Left common carotid artery plus branches (tissue), 1 donor: ENCODE results near the genes DSCAML1, TMPRSS13, TREH and CXCR5.

GRCh38 chr11:117796591-117797531 lies at the start of gene DSCAML1:
Gene DSCAML1, minus strand, starts transcription at chr11:117797216.
- PRO-cap, result no peak

DNA sequence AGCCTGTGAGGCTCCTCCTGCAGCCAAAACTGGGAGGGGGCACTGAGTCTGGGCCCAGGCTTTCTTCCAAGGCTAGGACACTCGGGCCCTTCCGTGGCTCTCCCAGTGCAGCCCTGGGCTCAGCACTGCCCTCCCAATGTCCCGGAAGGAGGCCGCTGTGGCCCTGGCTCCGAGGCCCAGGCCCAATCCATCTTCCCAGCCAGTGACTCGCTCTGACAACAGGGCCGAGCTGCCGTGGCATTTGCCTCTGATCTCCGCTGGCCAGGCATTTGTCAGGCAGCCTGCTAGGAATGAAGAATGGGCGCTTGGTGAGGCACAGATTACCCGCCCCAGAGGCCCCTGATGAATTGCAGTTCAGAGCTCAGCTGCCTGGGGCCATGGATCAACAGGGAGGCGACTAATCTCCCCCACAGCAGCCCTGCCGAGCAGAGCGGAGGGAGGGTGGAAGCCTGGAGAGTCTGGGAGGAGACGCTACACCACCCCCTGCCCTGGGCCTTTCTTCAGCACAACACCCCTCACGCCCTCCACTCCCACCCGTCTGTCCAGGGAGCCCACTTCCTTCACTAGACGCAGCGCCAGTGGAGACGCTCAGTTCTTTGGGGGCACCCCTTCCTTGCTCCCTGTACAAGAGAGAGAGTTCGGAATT lies 8.3 kb downstream of the FXYD2 start:
- PRO-cap, result no peak

DNA sequence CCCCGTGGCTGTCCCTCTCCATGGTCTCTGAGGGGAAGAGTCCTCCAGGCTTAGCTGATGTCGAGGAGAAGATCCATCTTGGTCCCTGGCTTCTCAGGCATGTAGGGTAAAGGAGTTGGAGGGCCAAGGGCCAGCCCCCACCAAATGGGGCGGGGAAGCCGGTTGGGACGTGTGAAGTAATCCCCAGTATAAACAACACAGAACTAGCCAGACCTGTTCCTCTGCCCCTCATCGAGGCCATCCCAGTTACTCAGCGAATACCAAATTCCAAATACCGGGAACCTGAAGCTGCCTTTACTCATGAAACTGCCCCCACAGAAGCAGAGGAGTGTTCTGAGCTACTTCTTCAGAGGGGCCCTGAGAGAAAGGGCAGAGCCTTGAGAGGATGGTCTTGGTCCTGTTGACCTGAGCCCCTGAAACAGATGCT lies at the start of gene TMPRSS13:
TSS of gene TMPRSS13 (minus strand) at position 117 of the 427 bp plus-strand sequence.
- PRO-cap, result no peak

GRCh38 chr11:117950207-117950766 lies 21.1 kb upstream of the TMPRSS13 start:
- PRO-cap, result no peak

- PRO-cap, result no peak
Observed at GRCh38 chr11:117979786-117980215, 6.4 kb upstream of the IL10RA start.

GRCh38 chr11:118126433-118126755 lies 26.2 kb downstream of the SCN4B start:
- PRO-cap, result no peak

GRCh38 chr11:118258350-118259159 lies 5.5 kb downstream of the MPZL2 start:
- PRO-cap, result no peak

DNA sequence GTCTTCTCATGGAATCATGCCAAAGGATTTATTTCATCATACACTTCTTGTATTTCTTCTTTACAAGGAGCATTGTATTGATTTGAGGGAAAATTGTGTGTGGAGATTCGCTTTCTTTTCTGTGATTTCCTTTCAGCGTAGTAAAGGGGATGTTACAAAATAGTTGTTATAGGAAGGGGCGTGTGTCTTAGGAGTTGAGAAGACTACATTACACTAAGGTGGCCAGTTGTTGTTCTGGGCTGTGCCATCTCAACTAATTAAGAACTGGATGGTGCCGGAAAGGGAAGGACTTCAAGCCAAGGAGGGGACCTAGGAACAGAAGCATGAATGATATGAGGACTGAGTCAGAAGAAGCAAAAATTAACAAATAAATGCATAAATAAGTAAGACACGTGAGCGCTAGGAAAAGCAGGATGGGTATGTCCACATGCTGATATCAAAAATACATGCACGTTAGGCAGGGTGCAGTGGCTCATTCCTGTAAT lies 12.8 kb upstream of the CD3E start:
- PRO-cap, result no peak

DNA sequence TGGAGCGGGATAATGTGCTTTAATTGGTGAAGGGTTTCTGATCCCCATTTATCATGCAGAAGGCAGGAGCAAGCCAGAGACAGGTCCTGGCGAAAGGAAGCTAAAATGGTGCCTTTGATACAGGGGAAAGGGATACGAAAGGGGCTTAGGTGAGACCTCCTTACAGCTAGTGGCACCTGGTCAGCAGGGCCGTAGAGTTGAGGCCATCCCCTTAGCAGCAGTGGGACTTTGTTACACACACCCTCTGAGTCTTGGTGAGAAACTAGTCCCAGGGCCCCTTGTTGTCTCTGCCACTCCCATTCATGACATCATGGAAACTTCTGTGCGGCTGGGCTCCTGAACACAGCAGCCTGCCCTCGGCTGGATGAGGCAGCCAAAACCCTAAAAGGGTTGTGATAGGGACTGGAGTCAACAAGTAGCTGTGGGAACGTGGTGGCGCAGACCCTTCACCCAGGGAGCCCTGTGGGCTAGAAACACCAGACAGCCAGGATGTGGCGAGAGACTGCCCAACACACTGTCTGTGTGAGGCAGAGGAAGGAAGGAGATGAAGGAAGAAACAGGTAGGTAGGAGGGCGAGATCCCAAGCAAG lies 4.0 kb downstream of the CD3D start:
- PRO-cap, result no peak

DNA sequence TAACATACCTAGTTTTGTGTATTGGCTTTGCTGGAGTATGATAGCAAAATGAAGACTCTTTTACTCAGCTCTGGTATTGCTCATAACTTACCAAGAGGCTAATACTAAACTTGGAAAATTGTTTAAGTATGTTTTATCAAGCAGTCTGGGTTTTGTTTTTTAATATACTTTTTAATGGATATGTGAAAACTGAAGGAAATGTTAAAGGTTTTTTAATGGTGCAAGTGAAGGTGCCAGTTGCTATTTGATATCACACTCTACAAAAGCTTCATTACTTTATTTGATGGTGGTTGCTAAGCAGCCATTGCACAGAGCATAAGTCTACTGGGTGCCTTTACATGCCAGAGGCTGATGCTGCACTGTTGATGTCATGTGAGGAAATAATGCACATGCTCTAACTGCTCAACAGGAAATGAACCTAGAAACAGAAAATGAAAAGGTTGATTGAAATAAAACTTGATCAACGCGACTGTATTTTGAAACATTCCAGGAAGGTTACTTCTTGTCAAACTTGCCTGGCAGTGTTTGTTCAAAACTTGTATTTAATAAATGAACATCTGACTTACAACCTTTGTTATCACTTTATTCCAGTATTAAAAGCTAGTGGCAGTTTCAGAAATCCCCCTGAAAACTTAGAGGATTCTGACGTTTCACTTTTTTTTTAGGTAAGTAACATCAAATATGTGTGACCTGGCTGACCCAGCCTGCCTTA lies 2.6 kb upstream of the ATP5MG start:
- PRO-cap, result no peak

GRCh38 chr11:118564640-118565423 lies 899 bp downstream of the IFT46 start:
- PRO-cap, result no peak

GRCh38 chr11:118571549-118572140 lies 564 bp upstream of the ARCN1 start:
- PRO-cap, result no peak

DNA sequence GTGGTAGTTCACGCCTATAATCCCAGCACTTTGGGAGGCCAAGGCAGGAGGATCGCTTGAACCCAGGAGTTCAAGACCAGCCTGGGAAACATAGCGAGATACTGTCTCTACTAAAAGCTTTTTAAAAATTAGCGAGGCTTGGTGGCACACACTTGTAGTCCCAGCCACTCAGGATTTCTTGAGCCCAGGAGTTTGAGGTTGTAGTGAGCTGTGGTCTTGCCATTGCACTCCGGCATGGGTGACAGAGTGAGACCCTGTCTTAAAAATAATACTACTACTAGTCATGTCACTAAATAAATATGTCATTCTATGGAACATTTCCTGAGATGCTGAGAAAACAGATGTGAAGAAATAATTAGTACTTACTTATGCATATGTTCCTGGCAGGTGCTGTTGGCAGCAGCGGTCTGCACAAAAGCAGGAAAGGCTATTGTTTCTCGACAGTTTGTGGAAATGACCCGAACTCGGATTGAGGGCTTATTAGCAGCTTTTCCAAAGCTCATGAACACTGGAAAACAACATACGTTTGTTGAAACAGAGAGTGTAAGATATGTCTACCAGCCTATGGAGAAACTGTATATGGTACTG lies 8.7 kb downstream of the ARCN1 start:
- PRO-cap, result no peak

DNA sequence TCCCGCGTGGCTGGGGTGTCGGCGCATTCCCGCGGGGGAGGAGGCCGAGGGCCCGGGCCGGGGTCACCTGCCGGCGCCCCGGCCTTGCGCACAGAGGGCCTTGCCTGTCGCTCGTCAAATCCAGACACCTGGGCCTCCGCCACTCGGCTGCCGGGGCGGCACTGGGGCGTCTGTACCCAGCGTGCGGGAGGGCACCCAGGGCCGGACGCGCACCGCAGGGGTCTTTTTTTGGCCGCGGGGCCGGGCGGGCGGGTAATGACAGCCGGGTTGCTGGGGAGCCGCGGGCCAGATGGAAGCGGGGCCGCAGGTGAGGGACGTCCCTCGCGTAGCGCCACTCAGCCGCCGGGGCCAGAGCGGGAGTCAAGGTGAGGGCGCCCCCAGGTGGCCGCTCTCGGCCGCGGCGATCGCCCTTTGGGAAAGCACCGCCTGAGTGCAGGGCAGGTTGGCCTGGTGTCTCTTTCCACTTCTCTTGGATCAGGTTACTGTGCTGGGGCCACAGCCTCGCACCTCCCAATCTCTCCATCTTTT lies 3.4 kb downstream of the PHLDB1 start:
- PRO-cap, result no peak

- PRO-cap, result no peak
Observed at GRCh38 chr11:118615192-118615876, 7.9 kb downstream of the PHLDB1 start.

DNA sequence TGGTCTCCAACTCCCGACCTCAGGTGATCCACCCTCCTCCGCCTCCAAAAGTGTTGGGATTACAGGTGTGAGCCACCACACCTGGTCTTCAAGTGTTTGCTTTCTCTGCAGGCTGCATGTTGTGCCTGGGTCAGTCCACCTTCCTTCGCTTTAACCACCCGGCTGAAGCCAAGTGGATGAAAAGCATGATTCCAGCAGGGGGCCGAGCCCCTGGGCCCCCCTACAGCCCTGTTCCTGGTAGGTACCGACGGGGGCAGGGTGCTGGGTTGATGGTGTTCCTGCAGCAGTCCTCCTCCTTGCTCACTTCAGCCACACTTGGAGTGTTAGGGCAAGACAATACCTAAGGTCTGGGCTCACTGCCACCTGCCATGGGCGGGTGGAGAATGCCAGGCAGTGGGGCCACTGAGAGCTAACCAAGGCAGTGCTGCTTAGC lies 17.4 kb downstream of the PHLDB1 start:
- PRO-cap, result no peak

DNA sequence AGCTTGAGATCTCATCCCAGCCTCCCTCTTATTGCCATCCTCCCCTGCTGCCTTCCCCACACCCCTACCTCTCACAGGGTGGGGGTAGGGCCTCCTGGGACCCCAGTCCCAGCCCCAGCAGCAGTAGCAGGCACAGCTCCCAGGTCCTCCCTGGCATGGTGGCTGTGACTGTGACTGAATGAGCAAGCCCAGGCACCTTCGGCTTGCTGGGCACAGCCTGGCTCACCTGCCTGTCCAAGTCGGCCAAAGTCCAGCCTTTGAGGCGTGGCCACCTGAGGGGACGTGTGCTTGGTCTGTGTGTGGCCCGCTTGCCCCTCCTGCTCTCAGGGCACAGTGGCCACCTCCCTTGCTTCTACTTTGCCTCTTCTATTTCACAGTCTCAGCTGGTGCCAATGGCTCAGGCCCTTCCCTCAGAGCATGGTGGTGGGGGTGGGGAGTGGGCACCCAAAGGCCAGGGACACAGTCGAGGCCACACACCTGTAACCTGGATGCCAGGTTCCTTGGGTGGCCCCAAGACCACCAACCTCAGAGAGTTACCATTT lies at the start of gene TREH:
TSS of gene TREH (minus strand) at position 180 of the 542 bp plus-strand sequence.
- PRO-cap, result no peak

GRCh38 chr11:118751315-118752491 lies 39.3 kb downstream of the DDX6 start:
- PRO-cap, result no peak

- PRO-cap, result no peak
Observed at GRCh38 chr11:118883379-118884406, at the start of gene CXCR5. Gene CXCR5, plus strand, starts transcription at chr11:118883892.

GRCh38 chr11:118915700-118916345 lies 9.9 kb downstream of the BCL9L start:
- PRO-cap, result no peak